Cerebellum (tissue), 5 donors: ENCODE results near the genes OR13C5 and FSD1L.

DNA sequence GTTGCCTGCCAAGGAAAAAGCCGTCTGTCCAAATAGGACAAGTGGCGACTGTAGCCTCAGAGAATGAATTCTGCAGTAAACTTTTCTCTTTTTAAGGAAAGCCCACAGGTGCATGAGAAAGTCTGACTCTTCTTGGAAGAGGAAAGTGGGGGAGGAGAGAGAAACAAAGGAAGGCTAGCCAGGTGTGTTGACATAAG lies 58.5 kb downstream of the BAAT start:
- PRO-cap, 3 experiments: no peak in any of the 3 experiments
- RAMPAGE, long total RNA: no peak

DNA sequence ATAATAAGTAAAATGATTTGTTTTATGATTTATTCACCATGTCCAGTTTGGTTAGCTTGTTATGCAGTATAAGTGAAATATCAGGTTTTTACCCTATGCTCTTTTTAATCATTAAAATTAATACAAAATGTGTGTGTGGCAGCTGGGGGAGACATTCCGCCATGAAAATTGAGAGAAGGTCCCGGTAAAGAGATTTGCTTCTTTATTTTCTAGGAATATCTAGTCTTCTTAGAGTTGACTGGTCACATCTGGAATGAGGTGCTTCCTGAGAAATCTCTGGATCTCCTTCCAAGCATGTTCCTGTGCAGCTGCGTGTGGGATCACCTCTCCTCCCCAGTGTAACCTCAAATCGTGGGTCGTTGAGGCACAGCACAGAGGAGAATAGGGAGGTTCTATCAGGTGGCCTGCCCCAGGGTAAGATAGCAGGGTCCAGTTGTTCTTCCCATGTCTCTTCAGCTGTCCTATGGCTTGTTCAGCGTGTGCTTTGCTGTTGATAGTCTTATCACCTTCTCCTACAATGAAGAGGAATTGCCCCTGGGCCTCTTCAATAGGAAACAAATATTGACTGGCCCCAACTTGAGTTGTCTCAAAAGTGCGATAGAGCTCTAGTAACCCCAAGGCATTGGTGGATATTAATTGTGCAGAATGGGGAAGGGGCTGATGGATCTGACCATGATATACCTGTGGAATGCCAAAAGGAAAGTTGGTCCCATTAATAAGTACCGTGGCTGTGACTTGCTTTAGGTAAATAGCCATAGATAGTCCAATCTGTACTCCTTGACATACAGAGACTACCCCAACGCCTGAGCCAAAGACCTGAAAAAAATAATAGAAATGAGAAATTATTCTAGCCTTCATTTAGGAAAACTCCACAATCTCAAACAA lies 22.4 kb downstream of the BAAT start:
- PRO-cap, 3 experiments: no peak in any of the 3 experiments
- RAMPAGE, long total RNA: no peak

DNA sequence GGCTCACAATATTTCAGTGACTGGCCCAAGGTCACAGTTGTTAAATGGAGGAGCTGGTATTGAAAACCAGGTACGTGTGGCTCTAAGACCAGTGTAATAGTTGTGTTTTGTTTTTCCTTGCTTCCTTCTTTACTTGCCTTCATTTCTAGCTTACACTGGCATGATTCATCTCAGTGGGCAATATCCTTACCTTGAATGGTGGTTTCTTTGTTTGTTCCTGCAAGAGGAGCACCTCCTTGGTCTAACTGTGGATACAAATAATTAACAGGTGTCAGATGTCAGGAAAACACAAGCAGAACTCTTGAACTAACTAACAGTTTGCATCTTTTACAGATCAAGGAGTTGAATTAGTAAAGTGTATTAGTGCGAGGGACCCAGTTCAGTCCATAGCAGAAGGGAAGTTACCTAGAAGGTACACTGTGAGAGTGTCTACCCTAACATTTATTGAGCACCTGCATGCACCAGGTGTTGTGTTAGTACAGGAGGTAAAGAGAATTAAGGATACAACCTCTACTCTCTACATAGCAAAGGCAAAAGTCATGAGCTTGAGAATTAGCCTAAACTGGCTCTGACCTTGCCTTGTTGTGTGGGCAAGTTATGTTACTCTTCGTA lies 7.2 kb downstream of the ALDOB start:
- PRO-cap, 3 experiments: no peak in any of the 3 experiments
- RAMPAGE, long total RNA: no peak

DNA sequence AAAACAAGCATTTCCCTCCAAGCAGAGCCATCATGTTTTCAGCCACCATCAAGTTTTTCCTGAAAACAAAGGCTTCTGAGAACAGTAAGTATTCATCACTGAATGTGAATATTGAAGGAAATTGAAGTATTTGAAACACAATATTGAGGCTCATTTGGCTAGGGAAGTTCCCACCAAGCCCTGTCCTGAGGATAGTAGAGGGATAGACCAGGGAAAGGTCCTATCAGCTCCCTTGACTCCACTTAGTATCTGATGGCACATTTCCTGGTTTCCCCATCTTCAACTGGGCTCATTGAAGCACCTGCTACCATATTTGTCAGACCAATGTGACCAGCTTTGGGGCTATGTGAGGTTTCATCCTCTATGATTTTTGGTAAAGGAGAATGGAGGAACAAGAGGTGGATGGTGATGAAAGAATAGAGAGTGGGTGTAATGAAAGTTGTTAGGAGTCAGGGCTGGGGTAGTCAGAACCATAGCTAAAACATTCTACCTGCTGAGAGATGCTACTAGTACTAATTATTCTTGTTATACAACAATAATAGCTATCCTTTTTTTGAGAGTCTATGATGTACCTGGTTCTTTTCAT lies 1.7 kb upstream of the ALDOB start:
- PRO-cap, 3 experiments: no peak in any of the 3 experiments
- RAMPAGE, long total RNA: no peak

DNA sequence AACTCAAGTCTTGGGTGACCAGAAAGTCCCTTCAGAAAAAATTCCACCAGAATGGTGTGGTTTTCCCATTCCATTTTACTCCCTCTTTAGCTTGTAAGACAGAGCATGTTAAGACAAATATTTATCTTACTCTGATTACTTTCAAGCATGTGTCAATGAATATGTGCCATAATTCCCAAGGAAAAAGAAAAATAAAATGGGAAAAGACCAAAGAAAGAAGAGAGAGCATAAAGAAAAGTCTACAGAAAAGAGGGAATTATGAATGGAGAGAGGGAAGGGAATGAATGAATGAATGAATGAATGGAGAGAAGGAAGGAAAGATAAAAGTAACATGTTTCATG lies at the start of gene OR13C5:
TSS of gene OR13C5 (minus strand) at position 74 of the 341 bp plus-strand sequence.
- PRO-cap, 3 experiments: no peak in any of the 3 experiments
- RAMPAGE, long total RNA: no peak

- PRO-cap, 3 experiments: no peak in any of the 3 experiments
- RAMPAGE, long total RNA: no peak
These were observed 79.2 kb downstream of the NIPSNAP3B start for GRCh38 chr9:104843004-104843727.

GRCh38 chr9:104844756-104845019 lies 80.8 kb downstream of the NIPSNAP3B start:
- PRO-cap, 3 experiments: no peak in any of the 3 experiments
- RAMPAGE, long total RNA: no peak

- PRO-cap, 3 experiments: no peak in any of the 3 experiments
- RAMPAGE, long total RNA: no peak
These were observed 75.0 kb downstream of the ABCA1 start for GRCh38 chr9:104852740-104853492.

GRCh38 chr9:104879677-104880151 lies 48.2 kb downstream of the ABCA1 start:
- PRO-cap, 3 experiments: no peak in any of the 3 experiments
- RAMPAGE, long total RNA: no peak

GRCh38 chr9:104882679-104883449 lies 45.1 kb downstream of the ABCA1 start:
- PRO-cap, 3 experiments: no peak in any of the 3 experiments
- RAMPAGE, long total RNA: no peak

DNA sequence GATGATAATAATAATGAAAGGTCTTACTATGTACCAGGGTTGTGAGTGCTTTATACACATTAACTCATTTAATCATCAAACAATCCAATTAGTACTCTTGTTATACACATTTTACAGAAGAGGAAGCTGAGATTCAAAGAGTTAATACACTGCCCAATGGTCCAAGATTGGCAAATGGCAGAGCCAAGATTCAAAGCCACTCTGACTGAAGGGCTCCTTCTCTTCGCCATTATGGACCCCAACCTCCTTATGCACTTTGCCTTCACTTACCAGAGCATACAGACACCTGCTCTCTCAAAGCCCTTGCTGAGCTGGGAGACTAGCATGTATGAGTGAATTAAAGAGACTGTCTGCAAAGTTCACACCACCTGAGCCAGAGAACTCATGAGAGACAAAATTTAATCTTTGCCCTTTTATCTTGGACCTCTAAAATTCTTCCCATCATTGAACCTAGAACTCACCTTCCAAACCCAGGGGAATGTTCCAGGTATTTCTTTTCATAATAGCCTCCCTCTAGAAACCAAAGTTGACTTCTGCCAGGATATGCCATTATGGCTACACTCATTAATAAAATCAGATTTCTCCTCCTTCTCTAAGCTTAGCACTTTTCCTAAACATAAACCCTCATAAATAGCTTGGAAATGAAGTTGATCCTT lies 33.4 kb downstream of the ABCA1 start:
- PRO-cap, 3 experiments: no peak in any of the 3 experiments
- RAMPAGE, long total RNA: no peak

DNA sequence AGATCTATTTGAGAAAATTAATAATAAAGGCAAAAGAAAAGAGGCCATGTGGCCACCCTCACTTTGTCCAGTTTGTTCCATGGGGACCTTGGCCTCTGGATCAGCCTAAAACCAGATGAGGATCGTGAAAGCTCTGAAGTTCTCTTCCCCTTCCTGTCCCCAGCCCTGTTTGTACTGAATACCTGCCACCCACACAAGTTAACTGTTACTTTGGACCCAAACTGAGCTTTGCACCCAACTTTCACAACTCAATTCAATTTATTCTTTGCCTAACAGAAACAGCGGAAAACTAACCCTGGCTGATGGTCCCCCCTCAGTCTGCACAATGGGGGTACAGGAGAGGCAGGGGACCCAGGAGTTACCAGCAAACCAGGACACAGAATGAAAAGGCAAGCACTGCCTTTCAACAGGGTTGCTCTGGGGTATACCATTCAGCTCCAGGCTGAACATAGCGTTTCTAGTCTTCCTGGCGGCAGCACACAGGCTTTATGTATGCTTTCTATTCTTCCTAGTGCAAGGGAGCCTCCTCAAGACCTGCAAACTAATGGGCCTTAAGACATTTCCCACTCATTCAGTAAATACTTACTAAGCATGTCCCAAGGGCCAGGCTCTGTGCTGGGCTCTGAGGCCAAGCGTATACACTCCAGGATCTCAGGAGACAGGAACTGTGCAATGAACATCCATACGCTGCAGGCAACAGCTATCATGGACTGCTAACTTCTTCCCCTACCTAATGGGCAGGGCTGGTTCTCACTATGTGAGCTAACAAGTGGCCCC lies 28.0 kb downstream of the ABCA1 start:
- PRO-cap, 3 experiments: no peak in any of the 3 experiments
- RAMPAGE, long total RNA: no peak

- PRO-cap, 3 experiments: no peak in any of the 3 experiments
- RAMPAGE, long total RNA: no peak
These were observed 1.8 kb downstream of the ABCA1 start for GRCh38 chr9:104926323-104926457.

GRCh38 chr9:105052399-105052840 lies 124.5 kb upstream of the ABCA1 start:
- PRO-cap, 3 experiments: no peak in any of the 3 experiments
- RAMPAGE, long total RNA: no peak

DNA sequence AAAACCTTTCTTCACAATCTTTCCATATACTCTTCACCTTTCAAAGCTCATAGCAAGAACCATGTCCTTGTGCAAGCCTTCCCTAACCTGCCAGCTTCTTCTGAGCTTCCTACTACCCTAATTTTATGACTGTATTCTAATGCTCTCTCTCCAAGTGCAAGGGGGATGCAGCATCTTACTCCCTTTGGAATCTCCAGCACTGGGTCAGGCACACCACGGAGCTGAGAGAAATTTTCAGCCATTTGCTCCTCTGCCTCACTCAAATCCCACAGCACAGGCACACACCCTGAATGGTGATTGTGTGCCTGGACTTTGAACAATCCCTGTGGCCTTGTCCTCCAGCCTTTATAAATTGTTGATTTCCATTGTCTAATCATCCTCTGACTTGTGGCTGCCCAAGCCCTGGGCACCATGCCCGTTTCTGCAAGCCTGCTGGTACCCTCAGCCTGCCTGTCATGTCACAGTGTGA lies 28.2 kb upstream of the SLC44A1 start:
- PRO-cap, 3 experiments: no peak in any of the 3 experiments
- RAMPAGE, long total RNA: no peak

DNA sequence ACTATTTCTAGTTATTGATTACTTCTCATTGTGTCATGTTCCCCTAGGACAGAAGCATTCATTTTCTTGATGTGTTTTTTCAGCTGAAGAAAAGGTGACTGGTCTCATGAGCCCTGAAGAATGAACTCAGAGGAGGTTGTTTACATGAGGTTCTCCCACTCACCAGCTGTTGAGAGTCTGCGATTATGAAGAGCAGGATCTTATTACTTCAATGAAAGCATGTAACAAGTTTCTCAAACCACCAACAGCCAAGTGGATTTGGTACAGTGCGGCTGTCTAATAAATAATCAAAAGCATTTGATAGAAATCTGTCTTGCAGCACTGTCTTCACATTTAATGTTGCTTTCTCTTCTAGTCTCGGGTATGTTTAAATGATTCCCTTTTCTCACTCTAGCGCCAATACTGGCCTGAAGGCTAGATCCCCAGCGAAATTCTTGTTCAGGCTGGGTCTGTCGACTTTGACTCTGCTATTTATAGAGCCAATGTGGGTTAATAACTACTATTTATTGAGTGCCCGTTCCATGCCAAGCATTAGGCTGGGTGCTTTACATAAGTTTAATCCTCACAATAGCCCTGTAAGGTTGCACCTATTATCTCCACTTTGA lies 9.5 kb upstream of the FSD1L start:
- PRO-cap, 3 experiments: no peak in any of the 3 experiments
- RAMPAGE, long total RNA: no peak

DNA sequence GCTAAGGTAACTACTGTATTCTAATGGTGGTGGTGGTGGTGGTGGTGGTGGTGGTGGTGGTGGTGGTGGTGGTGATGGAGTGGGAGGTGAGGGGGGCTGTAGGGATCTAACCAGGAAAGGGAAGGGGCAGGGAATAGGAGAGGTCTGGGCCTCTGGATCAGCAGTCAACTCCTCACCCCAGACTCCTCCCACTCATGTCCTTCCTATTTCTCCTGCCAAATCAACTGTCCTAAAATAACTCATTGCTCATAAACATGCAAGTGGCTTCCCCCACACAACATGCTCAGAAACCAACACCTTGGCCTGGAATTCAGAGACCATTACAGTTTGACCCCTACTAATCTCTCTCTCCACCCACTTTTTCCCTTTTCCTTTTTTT lies 8.5 kb upstream of the FSD1L start:
- PRO-cap, 3 experiments: no peak in any of the 3 experiments
- RAMPAGE, long total RNA: no peak

GRCh38 chr9:105447598-105448975 lies at the start of gene FSD1L:
Gene FSD1L (plus strand): TSS chr9:105448034.
- PRO-cap, 3 experiments: peak in 3 of 3 experiments; most common plus-strand start chr9:105448062 (in 2); most common minus-strand start chr9:105447966 (in 2)
- RAMPAGE, long total RNA: no peak

- PRO-cap, 3 experiments: no peak in any of the 3 experiments
- RAMPAGE, long total RNA: no peak
These were observed 6.0 kb downstream of the ZNF462 start for GRCh38 chr9:106868928-106869370.

DNA sequence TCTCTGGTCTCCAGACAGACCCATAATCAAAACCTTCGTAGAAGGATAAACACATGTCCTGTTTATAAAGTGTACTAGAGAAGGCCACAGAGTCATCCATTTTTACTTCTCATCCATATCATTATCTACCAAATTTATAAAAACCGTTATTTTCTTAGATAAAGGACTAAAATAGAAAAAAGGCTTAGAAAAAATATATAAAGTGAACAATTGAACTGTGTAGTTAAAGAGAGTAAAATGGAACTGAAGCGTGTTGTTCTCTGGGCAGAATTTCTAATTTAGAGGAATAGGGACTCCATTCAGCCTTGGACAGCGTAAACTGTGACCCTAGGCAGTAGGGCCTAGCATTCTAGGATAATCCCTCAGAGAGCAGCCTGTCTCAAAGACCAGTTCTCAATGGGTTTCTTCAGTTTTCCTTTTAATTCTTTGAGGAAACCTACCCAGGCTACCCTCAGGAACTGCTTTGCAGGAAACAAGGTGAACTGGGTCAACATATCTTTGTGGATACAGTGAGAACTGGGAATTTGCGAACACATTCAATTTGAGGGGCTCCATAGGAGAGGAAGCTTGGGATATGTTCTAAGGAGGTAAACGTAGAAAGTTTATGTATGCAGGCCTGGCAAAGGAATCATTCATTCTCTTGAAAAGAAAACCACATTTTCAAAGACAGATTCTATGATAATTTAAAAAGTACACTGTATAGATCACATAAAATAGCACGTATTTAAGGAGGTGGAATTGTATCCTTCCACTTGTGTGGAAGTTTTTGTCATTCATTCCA lies 11.2 kb downstream of the ZNF462 start:
- PRO-cap, 3 experiments: no peak in any of the 3 experiments
- RAMPAGE, long total RNA: no peak